ENCODE measurements around a stretch of chr18.

DNA sequence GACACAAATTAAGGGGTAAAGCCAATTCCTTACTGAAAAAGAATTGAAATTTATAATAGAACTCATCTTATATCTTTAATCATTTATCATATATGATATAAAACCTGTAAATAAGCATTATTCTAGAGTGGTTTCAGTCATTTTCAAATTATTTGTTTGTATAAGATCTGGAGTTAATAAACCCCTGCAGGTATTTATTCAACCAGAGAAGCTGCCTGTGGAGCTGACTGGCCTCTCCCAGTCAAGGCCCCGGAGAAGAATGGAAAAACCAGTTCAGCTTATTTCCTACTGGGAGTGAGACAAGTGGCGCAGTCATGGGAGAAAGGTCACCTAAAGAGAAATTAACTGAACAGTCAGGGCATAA lies 241.0 kb downstream of the RNF152 start:
- PRO-cap: no peak

DNA sequence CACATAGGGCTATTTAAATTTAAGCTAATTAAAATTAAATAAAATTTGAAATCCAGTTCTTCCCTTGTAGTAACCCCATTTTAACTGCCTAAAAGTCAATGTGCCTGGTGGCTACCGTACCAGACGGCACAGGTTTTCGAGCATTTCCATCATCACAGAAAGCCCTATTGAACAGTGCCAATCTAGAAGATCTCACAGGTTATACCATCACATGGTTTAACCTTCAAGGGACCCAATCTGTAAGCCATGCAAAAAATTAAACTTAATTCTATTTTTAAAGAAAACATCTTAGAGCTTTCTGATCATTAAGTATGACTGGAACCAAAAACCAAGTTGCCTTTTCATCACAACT lies 80.7 kb downstream of the RNF152 start:
- PRO-cap: no peak

- PRO-cap: no peak
These were observed 61.7 kb downstream of the RNF152 start for GRCh38 chr18:61831020-61831562.

GRCh38 chr18:62128882-62129398 lies 57.9 kb downstream of the PIGN start:
- PRO-cap: no peak

DNA sequence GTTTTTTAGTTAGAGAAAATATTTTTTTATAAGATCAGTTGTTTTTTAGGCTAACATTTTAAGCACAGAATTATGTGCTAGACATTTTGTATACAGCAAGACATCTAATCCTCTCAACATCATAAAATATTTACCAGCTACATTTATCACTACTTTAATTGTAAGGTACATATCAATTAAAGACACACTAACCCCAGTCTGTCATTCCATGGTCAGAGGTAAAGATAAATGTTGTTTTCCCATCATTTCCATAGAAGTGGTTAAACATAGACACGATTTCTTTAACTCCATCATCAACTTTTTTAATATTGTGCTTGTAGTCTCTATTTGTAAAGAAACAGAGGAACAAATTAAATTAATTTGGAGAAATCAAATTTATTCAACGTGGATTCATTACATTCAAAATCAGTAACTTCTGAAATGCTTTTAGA lies 40.1 kb downstream of the PIGN start:
- PRO-cap: no peak

DNA sequence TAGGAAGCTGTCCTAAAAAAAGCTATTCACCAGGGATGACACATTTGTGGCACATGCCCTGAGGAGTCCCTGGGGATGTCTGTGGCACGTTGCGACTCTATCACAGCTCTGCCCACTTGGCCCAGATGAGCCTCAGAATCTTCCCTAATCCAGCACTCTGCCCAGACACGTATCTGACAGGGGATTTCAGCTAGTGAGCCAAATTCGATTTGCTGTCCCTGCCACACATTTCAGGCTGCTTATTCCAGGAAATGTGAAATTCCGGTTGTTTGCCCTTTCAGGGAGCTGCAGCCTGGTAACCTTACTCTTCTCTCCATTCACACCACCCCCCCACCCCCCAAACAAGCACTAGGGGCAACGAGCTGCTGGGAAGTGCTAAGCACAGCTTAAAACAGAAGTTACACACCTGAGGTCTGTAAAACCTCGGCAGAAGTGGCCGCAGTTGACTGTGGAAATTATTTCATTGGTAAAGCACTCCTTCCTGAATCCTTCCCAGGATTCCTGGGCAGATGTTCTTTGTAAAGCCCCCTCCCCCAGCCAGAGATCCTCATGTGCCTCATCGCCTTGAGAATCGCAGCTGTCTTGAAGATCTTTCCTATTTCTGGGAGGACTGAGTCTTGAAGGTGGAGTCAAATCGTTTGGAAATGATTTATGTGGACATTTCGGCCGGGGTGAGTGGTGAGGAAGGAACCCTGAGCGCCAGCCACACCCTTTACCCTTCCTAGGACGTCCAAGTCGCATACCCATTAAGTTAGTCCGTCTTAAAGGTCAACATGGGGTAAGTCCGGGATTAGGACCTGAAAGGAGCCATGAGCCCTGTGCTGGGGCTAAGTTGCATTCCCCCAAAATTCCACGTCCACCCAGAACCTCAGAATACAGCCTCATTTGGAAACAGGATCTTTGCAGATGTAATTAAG lies 85.0 kb upstream of the ZCCHC2 start:
- PRO-cap: no peak

GRCh38 chr18:62450789-62451496 lies 71.9 kb upstream of the ZCCHC2 start:
- PRO-cap: bidirectional peak, plus-strand start at chr18:62451401, minus-strand start at chr18:62451157

DNA sequence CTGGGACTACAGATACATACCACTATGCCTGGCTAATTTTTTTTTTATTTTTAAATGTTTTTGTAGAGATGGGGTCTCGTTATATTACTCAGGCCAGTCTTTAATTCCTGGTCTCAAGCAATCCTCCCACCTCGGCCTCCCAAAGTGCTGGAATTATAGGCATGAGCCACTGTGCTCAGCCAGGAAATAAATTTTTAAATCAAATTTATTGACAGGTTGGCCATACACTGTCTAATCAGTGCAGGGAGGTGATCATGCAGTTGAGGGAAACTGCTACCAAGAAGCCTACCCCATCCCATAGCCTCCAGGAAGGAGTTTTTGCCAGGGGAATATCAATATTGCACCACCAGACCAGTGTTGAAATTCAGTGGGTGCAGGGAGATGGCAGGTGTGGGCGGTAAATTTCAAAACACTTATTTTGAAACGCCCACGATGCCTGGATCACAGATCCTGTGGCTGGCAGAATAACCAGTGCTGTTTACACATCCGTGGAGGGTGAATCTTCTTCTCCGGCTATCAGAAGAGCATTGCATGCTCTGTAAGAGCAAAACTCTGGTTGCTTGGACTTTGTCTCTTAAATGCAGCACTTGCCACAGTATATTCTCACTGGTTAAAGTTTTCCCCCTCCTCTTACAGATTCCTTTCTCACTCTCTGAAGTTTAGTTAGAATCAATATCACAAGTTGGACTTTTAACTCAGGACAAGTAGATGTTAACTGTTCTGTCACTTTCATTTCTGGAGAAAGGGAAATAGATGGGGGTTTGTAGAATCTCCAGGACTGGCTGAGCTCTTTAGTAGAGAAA lies 70.6 kb upstream of the ZCCHC2 start:
- PRO-cap: no peak

DNA sequence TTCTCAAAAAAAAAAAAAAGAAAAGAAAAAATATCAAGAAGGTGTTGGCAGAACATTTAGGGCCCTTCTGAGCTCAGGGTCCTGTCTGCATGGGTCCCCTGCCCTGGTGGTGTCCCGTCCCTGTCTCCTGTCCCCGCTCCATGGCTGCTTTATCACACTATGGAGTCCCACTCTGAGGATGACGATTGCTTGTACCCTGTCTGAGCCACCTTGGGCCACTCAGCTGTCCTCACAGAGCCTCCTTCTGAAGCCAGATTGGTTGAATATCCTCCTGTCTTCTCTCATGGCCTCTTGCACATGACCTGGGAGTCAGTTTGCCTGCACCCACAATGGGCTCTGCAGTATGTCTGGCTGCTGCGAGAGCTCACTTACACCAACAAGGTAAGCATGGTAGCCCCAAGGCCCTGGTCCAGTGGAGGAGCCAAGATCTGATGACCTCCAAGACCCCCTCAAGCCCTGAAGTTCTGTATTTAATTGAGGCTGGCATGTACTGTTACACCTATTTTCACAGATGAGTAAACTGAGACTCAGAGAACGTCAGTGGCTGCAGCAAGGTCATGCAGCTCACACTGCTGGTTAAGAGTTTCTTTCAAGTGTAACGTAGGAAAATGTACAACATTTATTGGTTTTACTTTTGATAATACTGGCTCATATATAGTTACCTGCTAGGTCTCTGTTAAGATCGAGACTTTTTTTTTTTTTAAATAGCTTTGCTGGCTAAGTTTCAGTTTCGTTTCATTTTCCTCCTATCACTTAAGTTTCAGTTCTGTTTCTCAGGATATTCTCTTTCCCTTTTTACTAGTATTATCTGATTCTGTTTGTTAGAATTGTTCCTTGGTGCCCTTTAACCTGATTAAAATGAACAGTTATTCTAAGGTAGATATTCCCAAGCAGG lies 16.9 kb upstream of the ZCCHC2 start:
- PRO-cap: no peak

GRCh38 chr18:62690252-62690728 lies 25.1 kb upstream of the PHLPP1 start:
- PRO-cap: no peak

GRCh38 chr18:62715994-62716517 lies 715 bp downstream of the PHLPP1 start:
- PRO-cap: bidirectional peak, plus-strand start at chr18:62716231, minus-strand start at chr18:62716263

GRCh38 chr18:63154742-63155797 lies 164.5 kb downstream of the BCL2 start:
- PRO-cap: bidirectional peak, plus-strand start at chr18:63155255, minus-strand start at chr18:63155235; bidirectional peak, plus-strand start at chr18:63155452, minus-strand start at chr18:63155315; unidirectional peak, plus-strand start at chr18:63155660

GRCh38 chr18:63161496-63162247 lies 157.9 kb downstream of the BCL2 start:
- PRO-cap: bidirectional peak, plus-strand start at chr18:63162051, minus-strand start at chr18:63161810

DNA sequence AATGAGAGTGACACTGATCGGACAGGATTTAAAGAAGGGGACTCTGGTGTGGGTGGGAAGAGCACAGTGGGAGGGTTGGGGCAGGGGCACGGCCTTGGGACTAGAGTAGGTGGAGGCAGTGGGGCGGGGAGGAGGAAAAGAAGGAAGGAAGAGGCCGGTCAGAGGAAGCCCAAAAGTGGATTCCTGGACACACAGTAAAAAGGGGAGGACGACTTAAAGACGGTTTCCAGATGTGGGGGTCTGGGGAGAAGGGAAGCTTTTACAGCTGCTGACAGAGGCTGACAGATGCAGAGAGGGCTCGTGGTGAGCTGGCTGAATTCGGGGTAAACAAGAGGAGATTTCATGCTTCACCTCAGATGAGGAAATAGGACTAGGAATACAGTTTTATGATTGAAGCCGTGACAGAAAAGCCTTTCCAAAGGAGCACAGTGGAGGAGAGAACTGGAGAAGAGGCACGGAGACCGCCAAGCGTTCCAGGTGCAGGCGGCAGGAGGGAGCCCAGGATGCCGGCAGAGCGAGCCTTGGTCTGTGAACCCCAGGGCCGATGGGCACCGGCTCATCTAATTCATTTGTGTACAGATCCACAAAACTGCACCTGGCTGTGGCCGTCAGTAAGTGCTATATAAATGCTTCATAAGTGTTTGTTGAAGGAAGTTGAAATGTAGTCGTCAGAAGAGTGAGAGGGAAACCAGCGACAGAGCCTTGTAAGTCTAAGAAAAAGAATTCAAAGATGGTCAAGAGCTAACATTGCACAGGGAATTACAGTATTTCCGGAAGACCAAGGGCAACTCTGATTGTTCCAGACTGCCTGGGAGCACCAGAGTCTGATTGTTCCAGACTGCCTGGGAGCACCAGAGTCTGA lies 112.6 kb downstream of the BCL2 start:
- PRO-cap: no peak

GRCh38 chr18:63236328-63236922 lies 83.1 kb downstream of the BCL2 start:
- PRO-cap: bidirectional peak, plus-strand start at chr18:63236700, minus-strand start at chr18:63236652

DNA sequence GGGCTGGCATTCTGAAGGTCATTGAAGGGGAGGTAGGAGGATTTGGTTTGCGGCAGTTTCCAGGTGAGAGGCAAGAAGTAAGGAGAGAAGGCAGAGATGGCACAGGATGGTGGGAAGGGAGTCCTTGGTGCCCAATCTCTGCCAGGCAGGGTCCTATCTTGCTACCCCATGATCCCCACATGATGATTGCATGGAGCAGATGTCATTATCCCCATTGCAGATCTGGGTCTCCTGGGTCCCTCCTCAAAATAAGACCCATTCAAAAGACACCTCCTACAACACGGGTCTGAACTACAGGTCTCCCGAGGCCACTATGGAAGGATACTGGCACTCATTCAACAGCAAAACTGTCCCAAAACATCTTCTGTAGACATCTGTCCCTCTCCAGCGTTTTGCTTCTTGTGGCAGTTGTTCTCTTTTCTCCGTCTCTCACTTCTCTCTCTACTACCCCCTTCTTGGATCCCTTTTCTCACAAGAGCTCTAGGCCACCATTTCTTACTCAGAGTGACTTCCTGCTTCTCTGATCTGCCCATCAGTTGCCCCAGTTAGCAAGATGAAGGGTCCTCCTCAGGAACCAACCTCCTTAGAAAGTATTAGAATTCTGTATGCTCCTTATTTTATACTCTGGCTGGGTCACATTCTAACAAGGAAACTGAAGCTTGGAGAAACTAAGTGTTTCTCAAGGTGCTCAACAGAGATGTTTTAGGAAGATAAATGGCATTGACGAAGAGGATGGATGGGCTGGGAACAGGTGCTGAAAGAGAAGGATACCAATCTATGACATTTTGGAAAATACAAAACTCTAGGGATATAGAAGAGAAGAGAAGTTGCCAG lies 32.7 kb downstream of the BCL2 start:
- PRO-cap: no peak

DNA sequence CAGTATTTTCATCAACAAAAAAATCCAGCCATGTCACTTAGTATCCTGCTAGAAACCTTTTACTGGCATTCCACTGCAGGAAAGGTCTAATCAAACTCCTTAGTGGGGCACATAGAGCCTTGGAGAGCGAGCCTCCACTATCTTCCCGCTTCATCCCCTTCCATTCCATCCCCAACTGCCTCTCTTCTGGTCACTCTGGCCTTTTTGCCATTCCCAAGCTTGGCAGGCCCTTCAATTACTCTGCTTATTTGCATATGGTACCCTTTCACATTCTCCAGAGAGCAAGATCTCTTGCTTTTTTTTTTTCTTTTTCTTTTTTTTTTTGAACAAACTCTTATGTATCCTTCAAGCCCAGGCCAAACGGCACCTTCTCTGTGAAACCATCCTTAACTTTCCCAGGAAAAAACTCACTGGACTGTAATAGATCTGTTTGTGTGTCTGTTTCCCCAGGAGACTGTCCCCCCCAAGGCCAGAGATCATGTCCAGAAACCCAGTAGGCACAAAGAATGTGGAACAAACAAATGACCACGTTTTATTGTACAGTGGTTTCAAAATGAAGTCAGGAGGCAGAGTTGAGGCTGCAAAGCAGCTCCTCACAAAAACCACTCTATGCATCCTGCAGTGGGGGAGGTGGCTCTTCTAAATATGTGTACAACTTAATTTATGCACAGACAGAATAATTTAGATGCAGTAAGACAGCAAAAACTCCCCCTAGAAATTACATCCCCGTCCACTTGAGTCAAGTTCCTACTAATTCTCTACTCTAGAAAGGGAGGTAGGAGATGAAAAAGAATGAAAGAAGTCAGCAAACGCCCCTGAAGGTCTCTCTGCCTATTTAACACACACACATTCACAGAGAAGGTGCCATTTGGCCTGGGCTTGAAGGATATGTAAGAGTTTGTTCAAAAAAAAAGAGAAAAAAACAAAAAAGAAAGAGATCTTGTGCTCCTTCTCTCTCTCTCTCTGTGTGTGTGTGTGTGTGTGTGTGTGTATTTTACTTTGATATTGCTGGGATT lies 19.8 kb downstream of the BCL2 start:
- PRO-cap: no peak

DNA sequence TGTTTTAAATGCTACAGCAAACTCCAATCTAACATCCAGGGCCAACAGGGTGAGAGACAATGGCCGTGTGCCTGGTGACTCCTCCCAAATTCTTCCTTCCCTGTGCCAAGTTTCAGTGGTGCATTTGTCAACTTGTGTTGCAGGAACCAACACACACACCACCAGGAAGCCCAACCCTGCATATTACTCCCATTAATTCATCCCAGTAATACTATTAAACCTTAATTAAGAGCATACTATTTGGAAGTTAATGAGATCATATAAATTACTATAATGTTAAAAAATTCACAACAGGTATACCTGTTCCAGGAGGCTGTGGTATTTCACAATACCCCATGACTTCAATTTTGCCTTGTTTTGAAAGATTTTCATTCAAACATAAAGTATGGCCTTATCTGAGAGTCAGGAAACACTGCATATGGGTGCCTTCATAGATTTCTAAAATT lies 1.1 kb downstream of the SERPINB2 start:
- PRO-cap: no peak

DNA sequence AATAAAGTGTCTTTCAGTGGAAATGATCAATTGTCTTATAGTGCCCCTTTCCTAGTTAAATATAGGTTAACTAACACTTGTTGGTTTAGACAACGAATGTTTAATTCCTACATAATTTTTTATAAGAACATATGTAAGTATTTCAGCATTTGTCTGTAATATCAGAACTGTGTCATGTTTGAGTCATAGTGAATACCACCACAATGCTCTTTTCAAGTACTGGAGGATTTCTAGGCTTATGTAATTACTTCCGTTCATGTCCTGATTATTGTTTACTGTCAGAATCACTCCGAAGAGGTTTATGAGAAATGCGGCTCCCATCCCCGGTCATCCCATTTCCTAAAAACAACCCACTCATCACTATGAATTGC lies 45.2 kb downstream of the CDH19 start:
- PRO-cap: no peak

- PRO-cap: no peak
These were observed 32.0 kb downstream of the CDH19 start for GRCh38 chr18:66571901-66572327.